GM23248 (cell line): ENCODE measurements around a stretch of chr17.

GRCh38 chr17:39131734-39132288 is 19.6 kb downstream of the PLXDC1 start:
- RAMPAGE, long total RNA: no peak

DNA sequence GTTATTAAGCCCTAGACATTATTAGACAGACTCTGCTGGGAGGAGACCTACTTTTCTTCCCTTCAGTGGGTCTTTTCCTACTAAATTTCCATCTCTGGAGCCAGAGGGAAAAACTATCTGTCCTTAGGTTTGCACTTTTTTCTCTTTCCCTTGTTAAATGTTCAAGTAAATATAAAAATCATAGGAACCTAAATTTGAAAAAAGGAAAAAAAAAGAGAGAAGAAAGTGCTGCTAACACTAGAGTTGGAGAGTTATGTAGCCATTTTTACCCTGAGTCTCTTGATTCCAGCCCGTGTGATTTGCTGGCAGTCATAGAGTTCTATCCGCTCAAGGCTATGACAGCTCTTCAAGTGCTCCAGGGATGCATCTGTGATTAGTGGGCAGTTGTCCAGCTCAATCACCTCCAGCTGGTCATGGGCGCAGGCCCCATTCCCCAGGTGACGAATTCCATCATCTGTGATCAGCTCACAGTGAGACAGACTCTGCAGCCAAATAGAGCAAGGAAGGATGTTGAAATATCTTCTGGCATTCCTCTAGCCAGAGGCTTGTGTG is 38.2 kb upstream of the STAC2 start:
- RAMPAGE, long total RNA: no peak

GRCh38 chr17:39400908-39401520 is 412 bp downstream of the FBXL20 start:
- RAMPAGE, long total RNA: no peak

DNA sequence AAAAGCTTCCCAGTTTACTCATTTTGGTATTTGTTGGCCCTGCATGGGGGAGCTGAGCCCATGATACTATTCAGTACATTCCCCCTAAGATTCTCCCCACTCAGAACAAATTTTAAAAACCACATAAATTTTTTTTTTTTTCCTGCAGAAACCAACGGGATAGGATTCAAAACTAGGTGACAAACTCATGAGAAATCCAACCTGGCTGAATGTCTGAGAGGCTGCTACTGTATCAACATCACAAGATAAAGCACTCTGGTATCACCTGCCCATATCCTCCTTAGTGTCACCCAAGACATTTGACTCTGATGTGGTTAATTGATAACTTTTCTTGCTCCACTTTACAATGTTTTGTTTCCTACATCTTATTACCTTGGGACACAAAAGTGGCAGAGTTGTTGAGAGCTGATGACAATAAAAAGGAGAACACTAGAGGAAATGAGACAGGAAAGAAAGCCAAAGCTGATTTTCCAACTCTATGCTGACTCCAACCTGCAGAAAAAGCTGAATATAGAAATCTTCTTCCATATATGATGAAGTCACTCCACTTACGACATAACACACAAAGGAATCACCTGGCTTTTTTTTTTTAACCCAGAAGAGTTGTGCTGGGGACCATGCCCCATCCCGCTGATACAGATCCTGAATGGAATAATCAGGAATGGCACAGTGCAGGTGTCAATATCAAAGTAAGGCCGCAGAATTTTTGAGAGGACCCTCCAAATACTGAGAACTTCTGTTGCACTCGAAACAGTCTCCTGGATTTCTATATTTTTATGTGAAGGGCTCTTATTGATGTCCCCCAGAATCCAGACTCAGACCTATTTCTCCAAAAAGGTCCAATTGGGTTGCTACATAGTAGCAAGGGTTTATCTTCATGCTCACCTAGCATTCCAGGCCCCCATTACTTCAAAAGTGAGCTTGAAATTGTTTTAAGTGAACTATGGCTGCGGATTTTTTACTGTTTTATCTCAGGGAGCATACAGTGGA is 4.2 kb upstream of the FBXL20 start:
- RAMPAGE, long total RNA: no peak

DNA sequence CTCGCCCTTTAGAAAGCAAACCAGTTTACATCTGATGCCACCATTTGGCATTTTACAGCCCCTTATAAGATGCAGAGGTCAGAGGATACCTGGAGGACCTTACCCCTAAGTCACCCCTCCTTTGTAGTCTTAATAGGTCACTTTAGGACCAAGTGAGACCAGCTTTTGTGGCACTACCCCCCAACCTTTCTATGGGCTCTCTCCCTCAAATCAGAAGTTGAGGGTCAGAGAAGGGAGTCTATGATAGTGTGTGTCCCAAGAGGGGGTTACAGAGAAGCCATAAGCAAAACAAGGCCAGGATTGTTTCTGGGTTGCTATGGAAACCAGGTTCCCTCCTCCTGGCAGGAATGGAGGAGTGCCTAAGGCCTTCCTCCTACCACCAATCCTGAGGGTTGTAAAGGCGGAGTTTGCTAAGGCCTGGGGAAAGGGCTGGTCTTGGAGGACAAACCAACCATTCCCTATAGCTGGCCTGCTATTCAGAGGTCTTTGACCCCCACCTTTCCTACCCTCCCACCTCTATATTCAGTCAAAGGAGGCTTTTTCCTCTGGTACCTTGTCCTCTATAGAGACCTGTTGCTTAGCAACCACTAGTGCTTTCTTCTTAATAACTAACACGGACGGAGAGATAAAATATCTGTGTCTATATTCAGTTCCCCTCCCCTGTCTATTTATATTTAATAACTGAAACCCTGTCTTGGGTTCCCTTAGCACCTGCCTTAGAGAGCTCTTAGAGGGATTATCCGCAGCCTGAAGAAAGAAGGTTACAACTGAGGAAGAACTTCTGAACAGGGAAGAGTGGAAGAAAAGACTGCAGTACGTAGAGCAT is 43.5 kb downstream of the NEUROD2 start:
- RAMPAGE, long total RNA: no peak

GRCh38 chr17:39617299-39618470 is 9.1 kb upstream of the PPP1R1B start:
- RAMPAGE, long total RNA: no peak

GRCh38 chr17:39628974-39629836 is 2.5 kb downstream of the PPP1R1B start:
- RAMPAGE, long total RNA: no peak

DNA sequence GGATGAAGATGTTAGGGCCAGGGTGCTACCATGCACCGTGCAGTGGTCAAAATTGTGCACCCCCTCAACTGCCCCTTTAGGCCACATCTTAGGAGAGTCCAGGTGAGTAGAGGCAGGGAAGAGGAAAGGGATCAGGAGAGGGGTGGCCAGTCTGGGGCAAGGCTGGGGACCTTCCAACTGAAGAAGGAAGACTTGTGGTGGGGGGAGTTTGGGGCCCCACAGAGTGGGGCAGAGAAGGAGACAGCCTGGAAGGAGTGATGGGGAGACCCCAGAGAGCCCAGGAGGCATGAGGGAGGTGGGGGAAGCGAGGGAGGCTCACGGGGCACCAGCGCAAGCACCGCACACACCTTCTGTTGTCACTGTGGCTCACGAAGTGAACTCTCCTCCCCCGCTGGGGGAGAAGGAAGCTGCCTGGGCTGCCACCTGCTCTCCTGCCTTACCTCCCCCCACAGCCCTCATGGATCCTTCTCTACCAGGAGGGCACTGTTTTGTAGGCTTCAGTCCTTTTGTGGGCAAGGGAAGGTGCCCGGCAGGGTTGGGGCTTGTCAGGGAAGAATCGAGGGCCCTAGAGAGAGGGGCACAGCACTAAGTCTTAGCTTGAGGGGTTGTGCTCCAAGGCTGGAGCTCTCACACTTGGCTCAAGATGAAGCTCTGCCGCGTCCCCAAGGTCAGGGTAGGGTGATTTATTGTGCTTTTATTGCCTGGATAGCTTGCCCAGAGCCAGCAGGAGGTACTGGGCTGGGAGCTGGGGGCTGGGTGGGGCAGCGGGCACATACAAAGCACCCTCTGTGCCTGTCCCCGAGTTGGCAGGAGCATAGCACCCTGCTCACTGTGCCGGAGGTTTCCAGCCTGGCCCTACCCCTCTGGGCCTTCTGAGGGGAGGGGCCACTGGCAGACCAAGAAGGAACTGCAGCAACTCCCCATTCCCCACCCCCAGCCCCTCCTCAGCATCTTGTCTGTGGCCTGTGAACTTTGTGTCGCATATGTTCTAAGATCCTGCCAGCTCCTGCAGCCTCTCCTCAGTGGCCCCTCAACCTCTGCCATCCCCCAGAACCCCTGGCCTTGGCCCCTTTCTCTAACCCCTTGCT is 4.6 kb upstream of the STARD3 start:
- RAMPAGE, long total RNA: no peak

DNA sequence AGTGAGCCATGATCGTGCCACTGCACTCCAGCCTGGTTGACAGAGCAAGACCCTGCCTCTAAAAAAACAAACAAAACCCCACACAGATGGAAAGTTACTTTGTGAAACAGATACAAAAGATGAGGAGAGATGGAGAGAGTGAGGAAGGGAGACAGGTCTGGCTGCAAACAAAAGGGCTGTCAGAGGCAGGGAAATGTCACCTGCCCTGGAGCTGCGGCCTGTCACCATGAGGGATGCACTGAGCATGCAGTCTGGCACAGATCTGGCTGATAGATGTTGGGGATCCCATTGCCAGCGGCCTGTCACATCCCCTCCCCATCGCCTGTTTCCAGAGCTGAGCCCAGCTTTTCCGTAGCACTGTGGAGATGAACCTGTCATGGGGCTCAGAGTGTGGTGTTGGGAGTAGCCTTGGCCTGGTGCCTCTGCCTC is 13.8 kb downstream of the STARD3 start:
- RAMPAGE, long total RNA: no peak

GRCh38 chr17:39687040-39687337 is 868 bp downstream of the PGAP3 start:
- RAMPAGE, long total RNA: no peak

- RAMPAGE, long total RNA: no peak
Observed at GRCh38 chr17:39724519-39725600, 5.5 kb downstream of the MIEN1 start.

- RAMPAGE, long total RNA: no peak
Observed at GRCh38 chr17:39861252-39861549, 2.9 kb downstream of the IKZF3 start.

GRCh38 chr17:39923610-39924109 is 3.7 kb downstream of the ORMDL3 start:
- RAMPAGE, long total RNA: no peak

DNA sequence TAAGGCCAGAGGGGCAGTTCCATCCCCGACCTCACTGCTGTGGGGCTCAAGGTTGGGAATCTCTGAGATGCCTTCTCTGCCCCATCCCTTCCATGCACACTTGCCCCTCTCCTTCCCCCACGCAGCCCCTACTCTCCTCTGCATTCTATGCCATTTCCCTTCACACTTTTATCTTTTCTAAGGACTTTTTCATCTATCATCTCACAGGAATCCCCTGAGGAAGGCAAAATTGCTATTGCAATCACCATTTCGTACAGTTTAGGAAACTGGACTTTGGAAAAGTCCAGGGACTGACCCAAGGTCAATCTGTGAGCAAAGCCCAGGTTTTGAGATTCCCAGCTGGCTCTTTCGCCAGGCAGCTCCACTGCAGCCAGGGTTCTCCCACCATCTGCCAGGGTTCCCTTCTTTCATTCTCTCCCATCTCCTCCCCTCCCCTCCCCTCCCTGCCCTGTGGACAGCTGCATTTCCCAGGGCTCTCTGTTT is 12.1 kb upstream of the GSDMA start:
- RAMPAGE, long total RNA: no peak

GRCh38 chr17:39972155-39972780 is 8.3 kb upstream of the PSMD3 start:
- RAMPAGE, long total RNA: no peak

DNA sequence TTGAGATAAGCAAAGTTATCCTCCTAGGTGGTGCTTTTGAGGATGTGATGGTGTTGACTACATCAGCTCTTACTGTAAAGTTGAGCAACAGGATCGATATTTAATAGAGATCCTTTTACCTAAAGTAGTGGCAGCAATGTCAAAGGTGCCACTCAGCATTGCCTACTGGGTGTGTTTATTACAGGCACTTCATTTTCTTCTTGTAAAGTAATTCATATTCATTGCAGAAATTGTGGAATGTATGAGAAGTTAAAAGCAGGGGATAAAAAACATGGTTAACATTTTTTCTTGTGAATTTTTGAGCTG is 1.5 kb downstream of the PSMD3 start:
- RAMPAGE, long total RNA: no peak

GRCh38 chr17:40014393-40014930 is 778 bp upstream of the CSF3 start:
- RAMPAGE, long total RNA: no peak

GRCh38 chr17:40022867-40024026 is 8.0 kb downstream of the CSF3 start:
- RAMPAGE, long total RNA: no peak

DNA sequence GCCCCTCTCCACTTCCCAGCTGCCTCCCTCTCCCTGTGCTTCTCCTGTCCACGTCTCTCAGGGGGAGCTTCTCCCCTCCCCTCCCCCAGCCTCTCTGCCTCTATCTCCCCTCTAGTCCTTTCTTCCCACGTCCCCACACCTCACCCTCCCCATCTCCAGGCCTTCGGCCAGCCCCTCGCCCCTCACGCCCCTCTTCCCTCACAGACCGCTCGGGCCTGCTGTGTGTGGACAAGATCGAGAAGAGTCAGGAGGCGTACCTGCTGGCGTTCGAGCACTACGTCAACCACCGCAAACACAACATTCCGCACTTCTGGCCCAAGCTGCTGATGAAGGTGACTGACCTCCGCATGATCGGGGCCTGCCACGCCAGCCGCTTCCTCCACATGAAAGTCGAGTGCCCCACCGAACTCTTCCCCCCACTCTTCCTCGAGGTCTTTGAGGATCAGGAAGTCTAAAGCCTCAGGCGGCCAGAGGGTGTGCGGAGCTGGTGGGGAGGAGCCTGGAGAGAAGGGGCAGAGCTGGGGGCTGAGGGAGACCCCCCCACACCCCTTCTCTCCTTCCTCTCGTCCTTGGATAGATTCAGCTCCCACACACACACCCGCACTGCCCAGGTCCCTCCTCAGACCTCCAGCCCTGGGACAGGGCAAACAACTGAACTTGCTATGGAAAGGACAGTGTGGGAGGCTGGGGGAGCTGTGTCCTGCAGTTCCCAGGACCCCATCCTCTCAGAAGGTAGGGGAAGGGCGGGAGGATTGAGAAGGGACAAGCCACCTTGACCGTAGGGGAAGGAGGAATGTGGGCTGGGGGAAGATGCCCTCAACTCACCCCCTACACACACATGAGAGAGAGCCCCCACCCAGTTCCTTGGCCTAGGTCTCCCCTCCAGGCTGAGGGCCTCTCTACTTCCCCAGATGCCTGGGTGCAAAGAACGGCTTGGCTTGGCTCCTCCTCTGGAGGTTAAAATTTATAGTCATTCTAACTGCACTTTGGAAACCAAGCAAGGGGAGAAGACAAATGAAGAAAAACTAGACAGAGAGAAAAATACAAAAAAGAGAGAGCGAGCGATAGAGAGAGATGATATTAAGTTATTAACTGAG is 11.0 kb downstream of the NR1D1 start:
- RAMPAGE, long total RNA: no peak

DNA sequence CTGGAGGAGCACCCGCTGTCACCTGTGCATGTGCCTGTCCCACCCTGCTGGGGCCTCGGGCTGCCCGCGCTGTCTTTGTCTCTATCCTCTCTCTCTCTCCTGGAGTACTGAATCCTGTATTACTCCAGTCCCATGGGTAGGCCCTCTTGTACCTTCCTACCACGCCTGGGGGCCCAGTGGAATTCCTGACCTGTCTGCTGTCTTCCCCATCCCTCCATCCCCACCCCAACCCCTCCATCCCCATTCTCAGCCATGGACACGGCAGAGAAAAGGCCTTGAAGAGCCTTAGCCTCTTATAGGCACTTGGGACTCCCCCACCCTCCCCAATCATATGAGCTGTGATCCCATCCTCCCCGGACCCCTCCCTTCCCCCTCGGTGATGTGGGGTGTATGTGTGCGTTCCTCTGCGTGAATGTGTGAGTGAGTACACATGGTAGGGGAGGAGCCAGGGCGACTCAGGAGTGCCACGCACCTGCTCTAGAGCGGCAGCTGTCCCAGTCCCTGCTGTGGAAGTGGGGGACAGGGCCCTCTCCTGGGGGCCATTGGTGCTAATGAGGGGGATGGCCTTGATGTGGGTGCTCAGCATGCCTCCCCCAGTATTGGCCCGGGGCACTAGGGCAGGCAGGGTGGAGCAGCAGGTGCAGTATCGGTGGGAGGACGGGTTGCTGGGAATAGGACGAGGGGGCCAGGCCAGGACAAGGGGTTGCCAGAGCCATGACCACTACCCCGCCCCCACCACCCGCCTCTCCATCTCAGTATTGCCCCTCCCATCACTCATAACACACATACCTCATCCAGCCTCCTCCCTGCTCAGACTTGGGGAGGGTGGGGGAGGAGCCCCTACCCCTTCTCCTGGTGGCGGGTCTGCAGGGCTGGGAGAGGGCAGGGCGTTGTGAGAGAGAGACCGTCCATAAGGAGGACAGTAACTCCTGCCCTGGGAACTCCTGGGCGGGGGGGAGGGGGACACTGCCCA is 8.7 kb downstream of the NR1D1 start:
- RAMPAGE, long total RNA: no peak